Skin of body (tissue), 2 donors: ENCODE measurements around a stretch of chr17.

- RAMPAGE, long total RNA: no peak
These were observed 1.2 kb downstream of the PLD2 start for GRCh38 chr17:4808166-4808624.

DNA sequence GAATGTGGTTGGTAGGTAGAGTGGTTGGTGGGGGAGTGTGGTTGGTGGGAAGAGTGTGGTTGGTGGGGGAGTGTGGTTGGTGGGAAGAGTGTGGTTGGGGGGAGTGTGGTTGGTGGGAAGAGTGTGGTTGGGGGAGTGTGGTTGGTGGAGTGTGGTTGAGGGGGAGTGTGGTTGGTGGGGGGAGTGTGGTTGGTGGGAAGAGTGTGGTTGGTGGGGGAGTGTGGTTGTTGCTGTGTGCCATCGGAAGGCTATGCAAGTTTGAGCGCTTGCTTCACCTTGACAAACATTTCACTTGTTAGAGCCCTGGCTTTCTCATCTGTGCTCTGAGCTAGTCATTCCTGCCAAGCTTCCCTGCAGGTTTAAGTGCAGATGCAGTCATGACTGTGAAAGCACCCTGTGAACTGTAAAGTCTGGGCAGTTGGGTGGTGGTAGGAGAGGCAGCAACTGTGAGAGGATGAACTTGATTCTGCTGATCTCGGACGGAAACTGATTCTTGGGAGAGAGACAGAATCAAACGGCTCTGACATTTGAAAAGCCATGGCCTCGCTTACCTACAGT lies 20.2 kb downstream of the MINK1 start:
- RAMPAGE, long total RNA: no peak

GRCh38 chr17:4900558-4901431 lies 1.5 kb downstream of the C17orf107 start:
- RAMPAGE, long total RNA: no peak

- RAMPAGE, long total RNA: no peak
These were observed 8.2 kb downstream of the ENO3 start for GRCh38 chr17:4958995-4959682.

DNA sequence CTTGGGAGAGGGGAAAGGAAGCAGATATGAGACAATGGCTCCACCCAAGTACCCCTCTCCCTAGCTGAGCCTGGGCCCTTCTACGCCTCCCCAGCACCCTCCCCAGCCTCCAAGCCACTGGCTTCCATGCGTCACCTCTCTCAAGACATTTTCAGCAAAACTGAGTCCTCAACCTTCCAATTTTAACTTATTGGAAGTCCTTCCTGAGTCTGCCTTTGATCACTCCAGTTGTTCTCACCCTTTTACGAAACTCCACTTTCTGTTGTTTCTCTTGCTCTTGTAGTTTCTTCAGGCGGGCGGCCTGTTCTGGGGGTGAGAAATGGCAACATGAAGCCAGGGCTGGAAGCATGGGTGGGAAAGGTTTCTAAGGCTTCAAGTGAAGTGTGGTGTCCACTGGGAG lies 7.1 kb downstream of the SPAG7 start:
- RAMPAGE, long total RNA: no peak

DNA sequence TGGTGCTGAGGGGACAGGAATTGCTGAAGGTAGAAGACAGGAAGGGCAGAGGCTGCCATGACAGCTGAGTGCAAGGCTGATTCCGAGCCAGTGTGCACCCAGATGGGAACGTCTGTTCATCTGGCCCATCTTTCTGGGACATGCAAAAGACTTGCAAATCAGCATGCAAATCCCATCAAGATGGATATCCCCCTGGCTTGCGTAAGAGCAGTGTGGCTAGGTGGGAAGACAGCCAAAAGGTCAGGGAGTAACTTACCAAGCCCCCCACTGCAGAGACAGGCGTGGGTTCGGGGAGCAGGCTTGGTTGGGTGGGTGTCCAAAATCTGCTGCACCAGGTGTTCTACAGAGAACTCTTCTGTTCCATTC lies 6.5 kb downstream of the CAMTA2 start:
- RAMPAGE, long total RNA: no peak

DNA sequence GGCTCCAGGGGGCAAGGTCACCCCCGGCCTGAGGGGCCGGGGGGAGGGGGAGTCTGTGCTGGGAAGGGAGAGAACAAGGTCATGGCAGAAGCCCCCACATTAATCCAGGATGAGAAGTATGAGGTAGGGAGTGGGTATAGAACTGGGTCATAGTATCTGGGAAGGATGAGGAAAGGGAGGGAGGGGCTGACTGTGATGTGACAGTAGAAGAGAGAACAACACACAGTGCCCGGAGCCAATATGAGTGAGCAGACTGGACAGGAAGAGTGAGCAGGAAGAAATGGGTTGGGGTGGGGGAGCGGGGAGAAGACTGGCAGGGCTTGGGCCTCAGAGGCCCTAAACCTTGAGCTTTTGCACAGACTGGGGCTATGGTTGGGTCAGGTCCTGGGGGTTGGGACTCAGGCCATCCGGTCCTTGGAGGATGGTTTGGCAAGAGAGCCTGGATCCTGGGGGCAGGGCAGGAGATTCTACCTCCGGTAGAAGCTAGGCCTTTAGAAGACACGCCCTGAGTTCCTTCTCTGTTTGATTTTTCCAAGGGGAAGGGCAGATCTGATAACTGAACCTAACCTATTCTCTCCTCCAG lies 1.2 kb downstream of the CAMTA2 start:
- RAMPAGE, long total RNA: no peak

DNA sequence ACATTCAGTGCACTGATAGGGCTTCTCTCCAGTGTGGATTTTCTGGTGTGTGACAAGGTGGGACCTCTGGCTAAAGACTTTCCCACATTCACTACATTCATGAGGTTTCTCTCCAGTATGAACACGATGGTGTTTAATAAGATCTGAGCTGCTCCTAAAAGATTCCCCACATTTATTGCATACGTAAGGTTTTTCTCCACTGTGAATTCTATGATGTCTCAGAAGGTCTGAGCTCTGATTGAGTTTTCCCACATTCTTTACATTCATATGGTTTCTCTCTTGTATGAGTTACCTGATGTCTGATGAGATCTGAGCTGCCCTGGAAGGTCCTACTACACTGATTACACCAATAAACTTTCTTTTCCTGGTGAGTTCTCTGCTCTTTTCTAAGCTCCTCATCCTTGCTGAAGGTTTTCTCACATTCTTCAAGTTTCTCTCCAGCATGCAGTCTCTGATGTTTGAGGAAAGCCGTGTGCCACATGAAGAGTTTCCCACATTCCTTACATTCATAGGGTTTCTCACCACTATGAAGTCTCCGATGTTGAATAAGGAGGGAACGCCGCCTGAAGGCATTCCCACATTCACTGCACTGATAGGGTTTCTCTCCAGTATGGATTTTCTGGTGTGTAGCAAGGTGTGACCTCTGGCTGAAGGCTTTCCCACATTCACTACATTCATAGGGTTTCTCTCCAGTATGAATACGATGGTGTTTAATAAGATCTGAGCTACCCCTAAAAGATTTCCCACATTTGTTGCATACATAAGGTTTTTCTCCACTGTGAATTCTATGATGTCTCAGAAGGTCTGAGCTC lies 9.8 kb downstream of the ZNF594 start:
- RAMPAGE, long total RNA: no peak

DNA sequence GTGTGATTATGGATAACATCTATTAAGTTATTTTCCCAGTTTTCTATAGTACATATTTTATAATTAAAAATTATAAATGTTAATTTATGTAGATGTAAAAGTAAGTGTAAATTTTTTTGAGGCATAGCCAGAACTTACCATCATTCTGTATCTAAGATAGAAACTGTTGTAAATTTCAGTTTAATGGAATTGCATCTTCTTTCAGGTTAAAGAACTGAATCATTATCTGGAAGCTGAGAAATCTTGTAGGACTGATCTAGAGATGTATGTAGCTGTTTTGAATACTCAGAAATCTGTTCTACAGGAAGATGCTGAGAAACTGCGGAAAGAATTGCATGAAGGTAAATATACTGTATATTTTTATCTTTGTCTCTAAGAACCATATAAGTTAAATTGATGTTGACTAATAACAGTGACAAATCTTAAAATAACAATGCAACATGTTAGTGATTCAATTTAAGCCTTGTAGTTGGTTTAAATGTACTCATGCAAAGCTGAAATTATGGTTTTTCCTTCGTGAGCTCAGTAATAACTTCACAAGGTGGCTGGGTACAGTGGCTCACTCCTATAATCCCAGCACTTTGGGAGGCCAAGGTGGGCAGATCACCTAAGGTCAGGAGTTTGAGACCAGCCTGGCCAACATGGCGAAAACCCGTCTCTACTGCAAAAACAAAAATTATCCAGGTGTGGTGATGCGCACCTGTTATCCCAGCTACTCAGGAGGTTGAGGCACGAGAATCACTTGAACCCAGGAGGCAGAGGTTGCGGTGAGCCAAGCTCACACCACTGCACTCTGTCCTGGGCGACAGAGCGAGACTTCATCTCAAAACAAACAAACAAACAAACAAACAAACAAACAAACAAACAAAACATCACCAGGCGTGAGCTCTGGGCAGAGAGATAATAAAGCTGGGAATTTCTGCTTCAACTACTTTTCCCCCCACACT lies 64.8 kb downstream of the RABEP1 start:
- RAMPAGE, long total RNA: no peak

DNA sequence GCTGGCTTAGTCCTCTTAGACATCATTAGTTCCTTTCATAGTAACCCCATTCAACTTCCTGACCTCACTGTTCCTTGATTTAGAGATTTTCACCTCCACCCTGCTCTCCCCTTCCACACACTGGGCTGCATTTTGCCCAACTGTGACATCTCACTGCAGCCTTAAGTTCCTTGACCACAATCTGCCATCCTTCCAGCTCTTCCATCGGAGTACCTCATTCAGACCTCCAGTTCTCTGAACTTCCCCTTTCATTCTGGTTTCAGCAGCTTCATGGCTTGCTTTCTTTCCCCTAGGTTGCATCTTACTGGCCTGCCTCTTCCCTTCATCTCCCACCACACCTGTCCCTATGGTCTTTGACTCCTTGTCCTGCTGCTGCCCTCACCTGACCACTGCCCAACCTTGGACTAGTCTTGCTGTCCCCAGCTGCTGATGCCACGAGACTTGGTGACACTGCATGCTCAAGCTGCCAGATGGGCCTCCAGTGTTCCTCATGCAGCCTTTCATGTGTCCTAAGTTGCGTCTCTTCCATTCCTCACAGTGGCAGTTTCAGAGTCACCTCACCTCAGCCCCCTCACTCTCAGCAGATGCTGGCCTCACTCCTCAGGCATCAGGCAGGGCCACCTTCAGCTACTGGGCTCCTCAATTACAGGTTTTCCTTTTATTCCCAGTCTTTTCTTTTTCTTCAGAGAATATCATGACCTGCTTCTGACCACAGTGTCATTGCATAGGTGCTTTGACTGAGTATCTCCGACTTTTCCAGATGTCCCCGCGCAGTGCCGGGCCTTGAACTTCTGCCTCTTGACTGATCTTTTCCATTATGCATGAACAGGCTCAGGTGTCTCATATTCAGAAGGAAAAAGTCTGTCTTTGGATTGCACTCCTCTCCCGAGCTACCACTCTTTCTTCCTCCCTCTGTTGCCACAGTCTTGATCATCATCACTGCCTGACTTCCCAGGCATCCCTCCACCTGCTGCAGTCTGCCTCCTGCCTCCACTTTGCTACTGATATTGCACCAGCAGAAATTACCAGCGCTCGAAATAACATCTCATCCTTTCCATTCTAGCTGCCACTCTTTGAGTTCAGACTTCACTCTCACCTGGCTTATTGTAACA lies 40.5 kb downstream of the NUP88 start:
- RAMPAGE, long total RNA: no peak

DNA sequence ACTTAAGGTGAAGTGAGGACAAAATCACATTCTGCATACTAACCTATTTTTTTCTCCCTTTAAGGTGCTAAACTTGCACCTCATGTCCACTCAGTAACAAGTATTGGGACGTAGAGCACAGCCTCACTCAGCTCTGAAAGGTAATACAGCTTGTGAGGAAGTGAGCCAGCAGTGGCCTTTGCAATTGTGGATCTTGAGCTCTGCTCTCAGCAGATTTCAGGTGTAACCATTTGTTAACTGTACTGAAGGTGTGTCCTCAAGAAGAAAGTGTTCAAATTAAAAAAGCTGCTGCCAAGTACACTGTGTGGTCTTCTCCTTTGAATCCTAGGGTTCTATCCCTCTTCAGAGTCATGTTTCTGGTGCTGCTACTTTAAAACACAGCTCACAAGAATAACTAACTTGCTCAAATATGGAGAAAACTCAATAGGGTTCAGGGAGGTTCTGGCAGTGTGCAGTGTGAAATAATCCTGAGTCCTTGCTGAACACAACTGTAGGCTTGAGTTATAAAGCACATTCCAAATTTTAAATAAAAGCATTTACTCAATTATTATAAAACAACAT lies 33.9 kb downstream of the NUP88 start:
- RAMPAGE, long total RNA: no peak

- RAMPAGE, long total RNA: no peak
These were observed 4.1 kb upstream of the ENSG00000286190 start for GRCh38 chr17:5504899-5505325.

GRCh38 chr17:5619137-5619791 lies 35.0 kb upstream of the NLRP1 start:
- RAMPAGE, long total RNA: no peak

GRCh38 chr17:5832632-5833460 lies 237.3 kb upstream of the WSCD1 start:
- RAMPAGE, long total RNA: no peak

GRCh38 chr17:6374896-6375311 lies 60.0 kb downstream of the AIPL1 start:
- RAMPAGE, long total RNA: no peak

DNA sequence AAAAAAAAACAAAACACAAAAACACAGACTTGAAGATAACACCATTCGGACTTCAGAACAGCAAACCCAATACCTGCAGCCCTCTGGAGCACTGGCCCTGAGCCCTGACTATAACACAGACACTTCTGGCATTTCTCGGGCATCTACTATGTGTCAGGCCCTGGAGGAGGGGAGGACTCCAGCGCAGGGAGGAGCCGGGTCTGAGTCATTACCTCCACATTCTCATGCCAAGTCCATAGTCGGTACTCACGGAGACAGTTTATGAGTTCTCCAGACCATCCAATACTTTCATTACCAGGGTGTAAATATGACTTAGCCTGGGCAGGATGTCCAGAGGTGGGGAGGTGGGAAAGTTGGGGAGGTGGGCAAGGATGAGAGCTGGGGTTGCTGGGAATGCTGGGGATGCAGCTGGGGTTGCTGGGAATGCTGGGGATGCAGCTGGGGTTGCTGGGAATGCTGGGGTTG lies 48.7 kb downstream of the PITPNM3 start:
- RAMPAGE, long total RNA: no peak

- RAMPAGE, long total RNA: no peak
These were observed 622 bp downstream of the KIAA0753 start for GRCh38 chr17:6639954-6640223.

GRCh38 chr17:6642813-6643338 lies 2.0 kb downstream of the TXNDC17 start:
- RAMPAGE, long total RNA: no peak

GRCh38 chr17:6699059-6699415 lies 14.1 kb downstream of the SLC13A5 start:
- RAMPAGE, long total RNA: no peak

- RAMPAGE, long total RNA: no peak
These were observed 7.6 kb upstream of the SLC13A5 start for GRCh38 chr17:6720653-6721295.